ENCODE measurements around a stretch of chr16.

- PRO-cap, 5 experiments: peak in 3 of 5 experiments; most common plus-strand start chr16:81694777 (in 3)
- RAMPAGE, long total RNA, 2 experiments: no peak in any of the 2 experiments
- RRBS: no CpG with 5 or more reads among the region's 10 CpGs
Observed at GRCh38 chr16:81694585-81694926, 84.5 kb upstream of the PLCG2 start.

- PRO-cap, 5 experiments: no peak in any of the 5 experiments
- RAMPAGE, long total RNA, 2 experiments: start-site peak on the plus strand in 1 of 2 experiments, at chr16:81739033-81739136 at its widest, 9 to 13 reads per replicate
- RRBS: no CpG with 5 or more reads among the region's 11 CpGs
Observed at GRCh38 chr16:81738764-81739268, 40.3 kb upstream of the PLCG2 start.

- PRO-cap, 5 experiments: peak in 4 of 5 experiments; most common plus-strand start chr16:81746416 (in 1); most common minus-strand start chr16:81746350 (in 4)
- RAMPAGE, long total RNA, 2 experiments: no peak in any of the 2 experiments
- RRBS: no CpG with 5 or more reads among the region's 28 CpGs
Observed at GRCh38 chr16:81746052-81746733, 32.9 kb upstream of the PLCG2 start.

DNA sequence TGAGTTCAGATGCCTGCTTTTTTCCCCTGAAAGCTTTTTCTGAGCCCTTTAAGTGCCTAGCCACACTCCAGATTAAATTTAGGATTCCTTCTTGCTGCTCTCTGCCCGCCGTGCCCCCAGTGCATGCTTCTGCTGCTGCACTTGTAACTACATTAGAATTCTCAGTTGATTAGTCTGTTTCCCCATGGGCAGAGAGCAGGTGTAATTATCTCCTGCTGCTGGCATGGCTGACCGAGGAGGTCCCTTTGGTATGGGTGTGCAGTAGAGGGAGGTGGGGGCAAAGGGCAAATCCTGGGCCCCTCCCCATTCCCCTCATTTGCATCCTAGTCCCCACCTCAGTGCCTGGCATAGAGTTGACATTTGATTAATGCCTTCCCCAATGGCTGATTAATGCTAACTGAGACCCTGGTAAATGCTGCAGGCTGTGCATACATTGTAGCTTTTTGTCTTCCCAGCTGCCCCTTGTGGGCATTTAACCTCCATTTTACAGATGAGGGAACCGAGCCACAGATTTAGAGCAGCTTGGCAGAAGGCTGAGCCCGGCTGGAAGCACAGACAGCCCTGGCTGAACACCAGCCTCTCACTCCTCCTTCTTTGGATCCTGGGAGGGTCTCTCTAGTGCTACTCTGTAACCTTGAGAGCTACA, 5.0 kb downstream of the PLCG2 start:
- PRO-cap, 5 experiments: no peak in any of the 5 experiments
- RAMPAGE, long total RNA, 2 experiments: no peak in any of the 2 experiments
- RRBS: no CpG with 5 or more reads among the region's 5 CpGs

DNA sequence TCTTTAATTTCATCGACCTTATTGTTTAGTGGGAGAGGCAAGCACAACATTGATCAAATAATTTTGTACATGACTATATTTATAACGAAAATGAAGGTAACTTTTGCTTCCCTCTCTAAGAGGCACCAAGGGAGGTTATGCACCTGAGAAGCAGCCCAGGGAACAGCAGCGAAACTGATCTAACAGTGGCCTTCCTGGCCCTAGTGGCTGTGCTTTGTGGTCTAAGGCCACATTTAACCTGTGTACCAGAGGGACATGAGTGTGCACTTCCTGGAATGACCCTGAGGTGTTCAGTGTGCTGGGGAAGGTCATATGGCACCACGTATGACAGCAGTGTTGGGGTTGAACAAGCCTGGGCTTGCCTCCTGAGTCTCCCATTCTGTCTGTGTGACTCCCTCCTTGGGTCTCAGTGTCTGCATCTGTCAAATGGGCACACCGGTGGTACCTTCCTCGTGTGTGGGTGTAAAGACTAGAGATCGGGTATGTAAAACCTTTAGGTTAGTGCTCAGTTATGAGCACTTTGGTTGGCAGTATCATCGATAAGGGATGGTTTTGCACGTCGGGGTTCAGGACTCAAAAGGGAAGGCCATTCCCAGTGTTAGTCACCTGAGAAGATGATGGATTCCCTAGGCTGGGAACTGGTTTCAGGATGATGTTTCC, 31.8 kb downstream of the PLCG2 start:
- PRO-cap, 5 experiments: no peak in any of the 5 experiments
- RAMPAGE, long total RNA, 2 experiments: no peak in any of the 2 experiments
- RRBS: no CpG with 5 or more reads among the region's 10 CpGs

DNA sequence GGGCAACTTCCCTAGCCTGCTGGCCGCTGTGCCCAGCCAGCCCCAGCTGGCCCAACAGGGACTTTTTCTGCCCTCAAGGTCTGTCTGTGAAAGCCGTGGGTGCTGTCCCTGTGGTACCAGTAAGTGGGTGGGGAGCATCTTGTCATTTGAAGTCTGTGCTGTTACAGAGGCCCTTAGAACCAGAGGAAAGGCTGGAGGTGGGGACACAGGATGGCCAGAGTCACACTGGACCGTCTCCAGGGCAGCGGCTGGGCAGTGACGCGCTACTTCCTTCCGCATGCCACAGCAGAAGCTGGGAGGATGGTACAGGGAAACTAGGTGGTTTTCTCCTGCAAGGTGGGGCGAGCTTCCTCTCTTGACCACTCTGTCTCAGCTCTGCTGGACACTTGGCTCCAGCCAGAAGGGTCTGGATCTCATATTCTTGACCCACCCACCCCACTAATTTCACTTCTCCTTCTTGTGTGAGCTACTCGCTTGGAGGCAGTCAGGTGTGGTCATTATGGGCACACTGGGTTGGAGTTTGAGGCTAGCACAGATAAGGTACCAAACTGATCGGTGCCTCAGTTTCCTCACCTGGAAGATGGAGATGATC, 87.9 kb downstream of the PLCG2 start:
- PRO-cap, 5 experiments: no peak in any of the 5 experiments
- RAMPAGE, long total RNA, 2 experiments: no peak in any of the 2 experiments
- RRBS: no CpG with 5 or more reads among the region's 10 CpGs

DNA sequence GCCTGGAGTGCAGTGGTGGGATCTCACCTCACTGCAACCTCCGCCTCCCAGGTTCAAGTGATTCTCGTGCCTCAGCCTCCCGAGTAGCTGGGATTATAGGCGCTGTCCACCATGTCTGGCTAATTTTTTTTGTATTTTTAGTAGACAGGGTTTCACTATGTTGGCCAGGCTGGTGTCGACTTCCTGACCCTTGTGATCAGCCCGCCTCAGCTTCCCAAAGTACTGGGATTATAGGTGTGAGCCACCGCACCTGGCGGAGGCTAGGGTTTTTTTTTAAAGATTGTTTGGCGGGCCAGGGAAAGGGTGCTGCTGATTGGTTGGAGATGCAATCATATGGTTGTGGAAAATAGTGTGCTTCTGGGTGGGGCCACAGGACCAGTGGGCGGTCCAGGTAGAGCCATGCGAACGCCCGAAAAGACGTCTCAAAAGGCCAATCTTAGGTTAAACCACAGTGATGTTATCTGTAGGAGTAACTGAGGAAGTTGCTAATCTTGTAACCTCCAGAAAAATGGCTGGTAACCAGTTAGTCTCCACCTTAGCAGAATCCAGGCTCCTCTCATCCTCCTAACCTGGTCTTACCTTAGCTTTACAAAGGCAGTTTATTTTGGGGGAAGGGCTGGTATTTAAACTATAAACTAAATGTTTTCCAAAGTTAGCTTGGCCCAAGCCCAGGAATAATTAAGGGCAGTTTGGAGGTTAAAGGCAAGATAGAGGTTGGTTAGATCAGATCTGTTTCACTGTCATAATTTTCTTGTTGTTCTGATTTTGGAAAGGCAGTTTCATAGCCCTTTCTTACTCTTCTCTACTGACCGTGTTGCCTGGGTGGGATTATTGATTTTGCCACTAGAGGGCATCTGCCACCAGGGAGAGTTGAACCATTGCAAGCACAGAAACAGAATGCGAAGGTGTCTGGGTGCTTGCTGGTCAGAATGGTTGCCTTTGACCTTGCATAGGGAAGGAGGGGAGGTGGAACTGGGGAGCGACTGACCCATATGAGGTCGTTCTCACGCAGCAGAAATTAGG, 110.9 kb downstream of the PLCG2 start:
- PRO-cap, 5 experiments: peak in 5 of 5 experiments; most common plus-strand start position 378 of the sequence (in 5); most common minus-strand start position 218 of the sequence (in 1)
- RAMPAGE, long total RNA, 2 experiments: no peak in any of the 2 experiments
- RRBS: no CpG with 5 or more reads among the region's 19 CpGs

GRCh38 chr16:82027335-82028043, 7.6 kb upstream of the HSD17B2 start:
- PRO-cap, 5 experiments: peak in 4 of 5 experiments; most common plus-strand start chr16:82027923 (in 3); most common minus-strand start chr16:82027741 (in 4)
- RAMPAGE, long total RNA, 2 experiments: no peak in any of the 2 experiments
- RRBS: no CpG with 5 or more reads among the region's 9 CpGs

GRCh38 chr16:82067023-82067382, 31.9 kb downstream of the HSD17B2 start:
- PRO-cap, 5 experiments: no peak in any of the 5 experiments
- RAMPAGE, long total RNA, 2 experiments: no peak in any of the 2 experiments
- RRBS: no CpG with 5 or more reads among the region's 3 CpGs

- PRO-cap, 5 experiments: no peak in any of the 5 experiments
- RAMPAGE, long total RNA, 2 experiments: no peak in any of the 2 experiments
- RRBS: no CpG with 5 or more reads among the region's 6 CpGs
Observed at GRCh38 chr16:82138287-82138698, 31.7 kb downstream of the MPHOSPH6 start.

DNA sequence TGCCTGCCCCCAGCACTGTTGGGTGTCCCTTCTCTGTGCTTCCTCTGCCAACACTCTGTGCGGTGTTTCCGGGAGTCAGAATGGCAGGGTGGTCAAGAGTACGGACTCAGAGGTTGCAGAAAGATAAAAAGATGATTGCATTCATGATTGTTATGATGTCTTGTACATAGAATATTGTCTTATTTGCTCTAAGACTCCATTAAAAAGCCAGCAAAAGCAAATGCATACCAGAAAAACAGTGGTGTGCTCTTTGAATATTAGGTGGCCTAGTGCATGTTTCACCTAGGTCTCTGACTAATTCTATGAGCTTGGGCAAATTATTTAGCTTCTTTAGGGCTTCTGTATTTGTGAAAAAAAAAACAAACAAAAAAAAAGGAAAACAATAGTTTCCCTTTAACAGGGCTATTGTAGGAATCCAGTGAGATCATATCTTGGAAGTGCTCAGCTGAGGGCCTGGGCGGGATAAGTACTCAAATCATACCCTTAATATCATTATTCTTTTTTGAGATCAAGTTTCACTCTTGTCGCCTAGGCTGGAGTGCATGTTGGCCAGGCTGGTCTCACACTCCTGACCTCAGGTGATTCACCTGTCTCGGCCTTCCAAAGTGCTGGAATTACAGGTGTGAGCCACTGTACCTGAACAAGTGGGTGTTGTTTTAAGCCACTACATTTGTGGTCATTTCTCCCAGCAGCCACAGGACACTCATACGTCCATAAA, 86.8 kb downstream of the CDH13 start:
- PRO-cap, 5 experiments: no peak in any of the 5 experiments
- RAMPAGE, long total RNA, 2 experiments: no peak in any of the 2 experiments
- RRBS: no CpG with 5 or more reads among the region's 7 CpGs

GRCh38 chr16:83102091-83102686, 475.4 kb downstream of the CDH13 start:
- PRO-cap, 5 experiments: no peak in any of the 5 experiments
- RAMPAGE, long total RNA, 2 experiments: no peak in any of the 2 experiments
- RRBS: no CpG with 5 or more reads among the region's 8 CpGs

DNA sequence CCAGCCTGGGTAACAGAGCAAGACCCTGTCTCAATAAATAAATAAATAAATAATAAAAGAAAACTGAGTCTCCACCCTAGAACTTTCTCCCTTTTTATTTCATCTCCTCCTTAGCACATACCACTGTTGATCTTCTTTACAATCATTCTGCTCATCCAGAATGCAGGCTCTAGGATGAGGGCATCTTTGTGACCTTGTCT, 226.1 kb upstream of the HSBP1 start:
- PRO-cap, 5 experiments: no peak in any of the 5 experiments
- RAMPAGE, long total RNA, 2 experiments: no peak in any of the 2 experiments

DNA sequence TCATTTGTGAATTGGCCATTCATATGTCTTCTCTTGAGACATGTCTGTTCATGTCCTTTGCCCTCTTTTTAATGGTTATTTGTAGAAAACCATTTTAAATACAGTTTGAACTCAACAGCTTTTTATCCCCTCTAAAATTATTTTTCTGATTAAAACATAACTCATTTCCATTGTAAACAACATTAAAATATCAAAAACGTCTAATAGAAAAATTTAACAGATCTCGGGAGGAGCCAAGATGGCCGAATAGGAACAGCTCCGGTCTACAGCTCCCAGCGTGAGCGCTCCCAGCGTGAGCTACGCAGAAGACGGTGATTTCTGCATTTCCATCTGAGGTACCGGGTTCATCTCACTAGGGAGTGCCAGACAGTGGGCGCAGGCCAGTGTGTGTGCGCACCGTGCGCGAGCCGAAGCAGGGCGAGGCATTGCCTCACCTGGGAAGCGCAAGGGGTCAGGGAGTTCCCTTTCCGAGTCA, 170.7 kb upstream of the HSBP1 start:
- PRO-cap, 5 experiments: no peak in any of the 5 experiments
- RAMPAGE, long total RNA, 2 experiments: no peak in any of the 2 experiments
- RRBS: no CpG with 5 or more reads among the region's 19 CpGs

DNA sequence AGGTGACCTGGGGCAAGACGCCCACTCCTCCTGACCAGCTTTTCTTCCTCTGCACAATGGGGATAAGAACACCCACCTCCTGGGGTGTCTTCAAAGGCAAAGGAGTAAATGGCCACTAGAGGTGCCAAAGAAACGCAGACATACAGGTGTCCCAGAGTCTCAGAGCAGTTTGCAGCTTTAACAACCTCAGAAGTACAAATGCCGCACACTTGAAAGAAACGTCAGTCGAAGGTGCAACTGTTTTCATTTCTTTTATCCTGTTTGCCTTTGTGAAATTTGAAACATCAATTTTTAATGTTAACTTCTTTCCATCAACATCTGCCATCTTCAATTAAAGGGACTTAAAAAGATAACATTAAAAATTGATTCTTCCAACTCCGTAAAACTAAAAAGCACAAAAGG, 1.1 kb downstream of the OSGIN1 start:
- PRO-cap, 5 experiments: no peak in any of the 5 experiments
- RAMPAGE, long total RNA, 2 experiments: no peak in any of the 2 experiments
- RRBS: no CpG with 5 or more reads among the region's 6 CpGs

GRCh38 chr16:84117193-84117965, 637 bp upstream of the MBTPS1 start:
- PRO-cap, 5 experiments: peak in 1 of 5 experiments; most common minus-strand start chr16:84117383 (in 1)
- RAMPAGE, long total RNA, 2 experiments: no peak in any of the 2 experiments
- RRBS: 2% methylated on average over 14 of the region's 50 CpGs

DNA sequence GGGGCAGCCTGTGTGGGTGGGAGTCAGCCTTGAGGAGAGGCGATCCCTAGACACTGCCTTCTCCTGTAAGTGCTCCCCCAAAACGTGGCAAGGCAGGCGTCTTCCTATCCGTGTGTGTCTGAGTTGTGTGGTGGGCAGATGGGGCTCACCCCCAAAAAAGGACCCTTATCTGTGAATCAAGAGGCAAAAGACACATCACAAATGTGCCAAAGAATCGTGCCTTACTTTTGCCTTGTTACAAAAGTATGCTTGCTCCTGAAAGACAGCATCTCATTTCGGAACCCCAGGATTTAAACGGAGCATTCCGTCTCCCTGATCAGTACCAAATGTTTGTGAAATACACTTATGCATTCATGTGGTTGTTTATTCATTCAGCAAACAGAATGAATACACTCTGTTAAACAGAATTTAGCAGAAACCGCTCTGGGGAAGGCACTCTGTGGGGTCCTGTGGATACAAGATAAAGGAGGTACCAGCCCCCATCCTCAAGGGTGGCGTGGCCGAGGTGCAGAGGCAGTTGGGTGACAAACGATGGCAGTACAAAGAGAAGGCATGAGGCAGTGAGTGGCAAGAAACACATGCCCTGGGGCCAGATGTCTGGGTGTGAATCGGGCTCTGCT, 572 bp downstream of the WFDC1 start:
- PRO-cap, 5 experiments: no peak in any of the 5 experiments
- RAMPAGE, long total RNA, 2 experiments: no peak in any of the 2 experiments
- RRBS: no CpG with 5 or more reads among the region's 13 CpGs

DNA sequence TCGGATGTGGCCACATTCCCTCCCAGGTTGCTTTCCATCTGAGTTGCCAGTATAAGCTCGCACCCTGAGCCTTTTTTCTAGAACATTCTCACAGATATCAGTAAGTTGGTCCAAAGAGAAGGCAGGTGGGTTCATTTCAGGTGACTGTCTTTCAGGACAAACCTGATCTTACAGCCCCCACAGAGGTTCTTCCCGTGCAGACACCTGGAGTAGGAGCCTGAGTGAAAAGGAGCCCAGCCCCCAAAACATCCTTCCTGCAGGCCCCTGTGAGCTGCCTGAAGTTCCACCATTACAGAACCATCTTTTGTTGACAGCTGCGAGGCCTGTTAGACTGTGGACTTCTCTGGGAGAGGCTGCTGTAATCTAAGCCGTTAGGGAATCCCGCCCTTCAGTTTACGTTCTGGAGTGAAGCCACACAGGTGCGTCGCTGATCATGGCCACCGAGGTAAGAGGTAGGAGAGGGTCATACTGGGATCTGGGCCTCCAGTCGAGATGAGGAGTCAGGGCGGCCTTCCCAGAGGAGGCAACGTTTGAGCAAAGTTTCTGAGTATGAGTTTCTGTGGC, 26.9 kb upstream of the ATP2C2 start:
- PRO-cap, 5 experiments: no peak in any of the 5 experiments
- RAMPAGE, long total RNA, 2 experiments: no peak in any of the 2 experiments
- RRBS: no CpG with 5 or more reads among the region's 13 CpGs

GRCh38 chr16:84511300-84511904, 6.9 kb upstream of the MEAK7 start:
- PRO-cap, 5 experiments: no peak in any of the 5 experiments
- RAMPAGE, long total RNA, 2 experiments: no peak in any of the 2 experiments
- RRBS: 6% methylated on average over 3 of the region's 19 CpGs

GRCh38 chr16:84559148-84559510, 54.7 kb upstream of the MEAK7 start:
- PRO-cap, 5 experiments: no peak in any of the 5 experiments
- RAMPAGE, long total RNA, 2 experiments: no peak in any of the 2 experiments
- RRBS: no CpG with 5 or more reads among the region's 7 CpGs

All from liver (tissue), 9 donors.